ENCODE measurements around a stretch of chr5.

DNA sequence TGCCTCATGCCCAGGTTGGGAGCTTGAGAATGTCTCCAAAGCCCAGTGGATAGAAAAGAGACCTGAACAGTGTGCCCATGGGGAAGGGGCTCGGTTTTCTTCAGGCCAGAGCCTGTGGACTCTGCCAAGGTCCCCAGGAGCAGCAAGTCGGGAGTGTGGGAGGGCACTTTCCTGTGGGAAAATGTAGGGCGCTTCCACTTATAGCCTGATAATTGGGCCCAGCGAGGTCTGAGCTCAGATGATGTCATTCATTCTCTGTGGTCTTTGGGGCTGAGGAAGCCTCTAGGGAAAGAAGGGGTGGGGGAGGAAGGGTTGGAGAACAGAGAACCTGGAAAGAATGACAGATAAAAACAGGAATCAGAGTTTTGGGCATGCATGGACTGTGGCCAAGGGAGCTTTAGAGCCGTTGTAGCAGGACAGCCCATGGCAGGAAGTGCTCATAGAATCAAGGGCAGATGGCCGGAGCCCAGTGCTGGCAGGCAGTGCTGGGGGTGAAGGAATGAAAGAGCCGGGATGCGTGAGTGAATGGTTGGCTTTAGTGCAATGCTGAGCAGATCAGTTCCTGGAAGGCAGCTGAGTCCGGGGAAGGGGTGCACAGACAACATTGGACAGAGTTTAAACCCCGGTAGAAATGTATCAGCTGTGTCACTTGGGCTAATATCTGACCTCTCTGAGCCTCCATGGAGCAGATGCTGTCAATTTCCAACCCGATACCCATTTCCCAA, 42.6 kb upstream of the SH3PXD2B start:
- PRO-cap = no peak

DNA sequence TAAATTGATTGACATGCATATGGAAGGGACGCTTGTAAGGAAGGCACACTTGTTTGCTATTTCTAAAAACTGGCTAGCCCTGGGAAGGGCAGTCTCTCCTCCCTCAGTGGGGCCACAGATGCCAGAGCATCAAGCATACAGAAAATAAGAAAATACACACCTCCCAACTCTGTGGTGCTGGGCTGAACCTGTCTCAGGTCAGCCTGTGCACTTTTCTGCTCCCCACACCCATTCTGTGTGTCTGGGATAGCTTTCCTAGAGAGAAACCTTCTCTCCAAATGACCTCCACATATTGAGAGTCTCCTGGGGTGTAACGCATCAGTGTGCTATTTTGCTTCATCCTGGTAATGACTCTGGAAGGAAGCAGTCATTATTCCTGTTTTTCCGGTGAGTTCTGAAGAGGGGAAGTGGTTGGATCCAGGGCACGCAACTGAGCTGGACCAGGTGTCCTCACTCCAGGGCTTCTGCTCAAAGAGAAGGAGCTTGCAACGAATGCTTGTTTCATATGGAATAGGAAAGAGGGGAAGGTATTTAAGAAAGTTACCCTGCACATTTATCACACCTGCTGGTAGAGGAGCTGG, 73.2 kb upstream of the SH3PXD2B start:
- PRO-cap = no peak

DNA sequence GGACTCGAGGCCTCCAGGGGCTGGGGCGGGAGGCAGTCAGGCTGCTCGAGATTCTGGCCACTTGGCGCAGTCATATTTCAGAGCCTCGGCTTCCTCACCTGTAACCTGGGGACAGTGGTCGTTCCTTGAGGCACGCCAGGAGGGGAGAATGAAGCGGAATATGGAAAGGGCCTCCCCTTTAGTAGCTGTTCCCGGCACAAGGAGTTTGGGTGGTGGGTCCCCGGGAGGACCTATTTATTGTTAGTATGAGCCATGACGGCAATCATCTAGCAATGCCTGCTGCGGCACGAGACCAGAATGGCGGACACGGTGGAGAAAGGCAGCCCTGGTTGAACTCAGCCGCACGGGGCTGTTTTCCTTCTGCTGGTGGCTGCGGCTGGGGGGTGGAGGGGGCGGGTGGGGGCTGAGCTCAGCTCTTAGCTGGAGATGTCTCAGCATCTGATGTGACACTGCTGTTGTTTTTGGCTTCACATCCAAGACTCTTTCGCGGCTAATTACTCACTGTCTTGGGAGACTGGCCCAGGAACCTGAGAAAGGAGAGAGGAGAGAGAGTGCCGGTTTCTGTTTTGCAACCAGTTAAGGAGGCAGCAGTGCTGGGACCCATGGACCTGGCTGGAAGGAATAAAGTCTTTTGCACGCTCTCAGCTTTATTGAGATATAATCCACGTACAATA, 82.1 kb upstream of the NEURL1B start:
- PRO-cap = no peak

GRCh38 chr5:172652736-172653279, 11.7 kb downstream of the NEURL1B start:
- PRO-cap = no peak

GRCh38 chr5:172744125-172744572, 26.8 kb downstream of the DUSP1 start:
- PRO-cap = no peak

DNA sequence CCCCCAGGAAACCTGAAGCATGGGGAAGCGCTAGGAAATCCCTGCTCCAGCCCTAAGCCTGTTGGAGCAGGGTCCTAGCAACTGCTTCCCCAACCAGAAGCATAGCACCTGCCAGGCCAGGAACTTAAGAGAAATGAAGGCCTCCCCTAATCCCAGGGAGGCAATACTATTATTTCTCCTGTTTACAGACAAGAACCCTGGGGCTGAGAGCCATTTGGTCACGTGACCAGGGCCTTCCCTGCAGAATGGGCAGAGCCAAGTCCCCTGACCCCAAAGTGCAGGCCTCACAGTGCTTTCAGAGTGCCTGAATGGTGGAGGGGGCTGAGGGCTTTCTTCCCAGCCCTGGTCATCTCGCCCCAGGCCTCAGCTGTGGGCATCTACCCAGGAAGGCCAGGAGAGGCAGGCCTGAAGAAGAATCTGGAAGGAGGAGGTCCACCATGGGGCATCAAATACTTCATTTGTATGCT, 18.7 kb upstream of the DUSP1 start:
- PRO-cap = no peak

- PRO-cap = no peak
Measured at GRCh38 chr5:172798279-172799566, 27.7 kb upstream of the DUSP1 start.

GRCh38 chr5:172802460-172803057, 31.5 kb upstream of the ERGIC1 start:
- PRO-cap = no peak

DNA sequence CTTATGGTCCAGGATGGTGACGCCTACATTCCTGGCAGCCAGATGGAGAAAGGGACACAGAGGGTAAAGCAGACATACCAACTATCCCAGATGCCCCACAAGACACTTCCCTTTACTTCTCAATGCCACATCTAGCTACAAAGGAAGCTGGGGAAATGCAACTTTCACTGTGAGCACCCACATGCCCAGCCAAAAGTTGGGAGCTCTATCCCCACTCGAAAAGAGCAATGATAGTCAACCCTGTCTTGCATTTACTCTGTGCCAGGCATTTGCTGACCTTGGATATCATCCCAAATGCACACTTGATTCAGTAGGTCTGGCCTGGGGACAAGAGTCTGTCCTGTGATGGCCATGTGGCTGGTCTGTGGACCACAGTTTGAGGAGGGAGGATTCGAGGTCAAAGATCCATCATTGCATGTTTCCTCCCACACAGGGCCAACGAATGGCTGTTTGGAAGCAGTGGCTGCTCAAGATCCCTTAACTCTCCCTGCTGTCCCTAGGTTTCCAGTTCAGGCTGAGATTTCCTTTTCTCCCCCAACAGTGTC, 1.4 kb upstream of the ERGIC1 start:
- PRO-cap = no peak

- PRO-cap = no peak
Measured at GRCh38 chr5:172844945-172845748, 11.1 kb downstream of the ERGIC1 start.

DNA sequence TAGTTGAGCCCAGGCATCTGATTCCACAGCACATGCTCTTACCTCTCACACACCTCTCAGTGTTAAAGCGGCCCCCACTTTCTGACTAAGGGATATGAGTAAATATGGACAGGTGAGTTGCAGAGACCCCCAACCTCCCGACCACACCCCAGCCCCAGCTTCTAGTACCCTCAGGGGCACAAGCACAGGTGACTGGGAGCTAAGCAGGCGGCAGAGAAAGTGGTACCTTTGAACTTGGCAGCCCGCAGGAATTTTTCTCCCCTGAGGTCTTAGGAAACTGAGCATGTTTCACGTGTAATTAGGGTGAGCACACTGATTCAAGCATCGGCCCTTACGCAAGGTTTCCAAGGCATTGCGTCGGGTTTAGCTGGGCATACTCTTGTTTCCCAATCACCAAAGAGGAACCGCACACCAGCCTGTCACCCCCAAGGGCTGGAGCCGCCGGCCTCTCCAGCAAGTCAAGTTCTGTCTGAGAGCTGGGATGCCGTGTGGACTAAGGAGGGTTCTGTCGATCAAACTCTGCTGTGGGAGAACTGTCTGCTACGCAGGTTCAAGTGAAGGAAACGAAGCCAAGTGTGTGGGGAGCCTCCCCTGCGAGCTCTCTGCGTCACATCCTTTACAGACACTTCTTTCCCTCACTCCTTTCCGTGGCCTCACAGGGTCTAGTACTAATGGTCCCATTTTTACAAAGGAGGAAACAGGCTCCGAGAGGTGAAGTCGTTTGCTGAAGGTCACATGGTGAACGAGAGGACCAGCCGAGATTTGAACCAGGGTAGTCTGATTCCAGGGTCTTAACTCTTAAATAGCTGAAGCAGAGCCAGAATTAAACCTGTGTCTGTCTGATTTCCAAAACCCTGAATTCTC, 53.0 kb downstream of the ERGIC1 start:
- PRO-cap = no peak

DNA sequence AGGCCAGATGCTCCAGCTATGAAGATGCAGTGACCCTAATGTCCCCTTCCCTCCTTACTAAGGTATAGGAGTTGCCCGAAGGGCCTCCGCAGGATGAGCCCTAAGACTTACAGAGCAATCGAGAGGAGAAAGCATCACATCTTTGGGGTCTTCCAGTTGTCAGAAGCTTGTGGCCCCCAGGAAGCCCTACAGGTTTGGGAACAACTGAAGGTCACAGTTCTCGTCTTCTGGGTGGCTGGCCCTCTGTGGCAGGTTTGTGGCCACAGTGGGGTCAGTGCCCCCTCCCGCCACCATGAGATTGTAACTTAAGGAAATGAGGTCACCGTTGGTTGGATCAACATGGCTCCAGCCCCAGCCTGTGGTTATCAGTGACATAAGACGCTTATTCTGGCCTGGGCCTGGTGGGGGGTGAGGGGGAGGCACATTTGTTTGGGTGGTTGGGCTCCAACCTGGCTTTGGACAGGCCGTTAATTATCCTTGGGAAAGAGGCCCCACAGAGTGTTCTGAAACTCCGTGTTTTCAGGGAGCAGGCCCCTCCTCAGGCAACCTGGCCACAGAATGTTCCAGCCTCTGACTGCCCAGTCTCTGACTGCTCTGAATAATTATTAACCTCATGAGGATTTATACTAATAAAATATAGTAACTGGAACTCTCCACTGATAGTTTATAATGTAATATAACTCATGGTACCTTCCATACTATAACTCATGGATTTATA, 58.2 kb upstream of the RPL26L1 start:
- PRO-cap = no peak

DNA sequence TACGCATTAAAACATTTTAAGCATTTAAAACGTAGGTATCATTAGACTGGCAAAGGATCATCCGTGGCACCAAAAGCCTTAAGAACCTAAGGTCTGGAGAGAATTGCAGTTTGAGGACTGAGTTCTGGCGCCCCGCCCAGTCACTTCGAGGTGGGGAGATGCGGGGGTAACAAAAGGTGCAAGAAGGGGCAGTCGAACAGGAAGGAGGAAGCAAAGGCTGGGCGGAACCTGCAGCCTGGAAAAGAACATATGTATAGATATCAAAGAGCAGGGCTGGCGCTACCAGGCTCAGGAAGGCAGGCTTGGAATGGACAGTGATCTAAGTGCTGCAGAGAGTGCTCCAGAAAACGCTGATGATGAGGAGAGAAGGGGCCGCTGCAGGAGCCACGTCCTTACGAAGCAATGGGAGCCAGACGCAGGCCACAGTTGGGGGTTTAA, 40.9 kb upstream of the RPL26L1 start:
- PRO-cap = no peak

GRCh38 chr5:172932224-172933100, 26.8 kb upstream of the RPL26L1 start:
- PRO-cap = no peak

GRCh38 chr5:173029170-173029921, 26.8 kb upstream of the CREBRF start:
- PRO-cap = no peak

DNA sequence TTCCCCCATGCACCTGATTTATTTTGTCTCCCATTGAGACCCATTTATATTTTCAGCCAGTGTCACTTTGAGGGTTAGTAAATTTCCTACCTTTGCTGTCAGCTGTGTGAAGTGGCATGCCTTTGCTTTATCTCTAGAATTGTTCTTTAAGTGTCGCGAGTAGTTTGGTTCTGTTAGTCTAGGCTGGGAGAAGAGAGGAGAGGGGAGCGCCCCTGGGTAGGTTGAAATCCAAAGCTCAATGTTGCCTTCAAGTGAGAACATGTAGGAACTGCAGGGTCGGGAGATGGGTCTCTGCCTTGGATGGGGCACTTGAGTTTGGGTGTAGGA, 46.4 kb downstream of the STC2 start:
- PRO-cap = no peak

- PRO-cap = no peak
Measured at GRCh38 chr5:173303615-173304356, 24.4 kb downstream of the STC2 start.

- PRO-cap = no peak
Measured at GRCh38 chr5:173412248-173412867, 84.1 kb upstream of the STC2 start.

DNA sequence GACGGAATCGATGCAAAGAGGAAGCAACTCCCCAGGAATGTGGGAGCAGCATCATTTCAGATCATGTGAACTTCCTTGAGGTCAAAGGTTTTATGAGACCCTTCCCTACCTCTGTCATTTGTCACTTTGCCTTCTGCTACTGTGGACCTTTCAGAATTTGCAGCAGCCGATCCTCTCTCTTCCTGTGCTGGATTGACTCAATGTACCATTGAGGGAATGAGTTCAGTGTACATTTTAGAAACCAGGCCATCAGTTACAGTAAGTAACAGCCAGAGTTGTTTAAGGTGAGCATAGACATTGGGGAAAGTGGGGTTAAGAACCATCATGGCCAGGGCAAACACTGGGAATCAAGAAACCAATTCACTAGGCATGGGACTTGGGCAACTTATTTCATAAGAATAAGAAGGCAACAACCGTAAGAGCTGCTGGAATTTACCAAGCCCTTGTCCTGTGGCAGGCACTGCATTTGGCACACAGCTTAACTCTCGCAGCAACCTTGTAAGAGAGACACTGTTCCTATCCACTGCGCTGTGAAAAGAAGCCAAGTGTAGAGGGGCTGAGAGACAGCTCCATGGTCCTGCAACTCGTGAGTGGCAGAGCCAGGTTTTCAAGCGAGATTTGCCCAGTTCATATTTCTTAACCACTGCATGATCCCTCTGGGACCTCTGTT, 129.1 kb upstream of the STC2 start:
- PRO-cap = no peak

DNA sequence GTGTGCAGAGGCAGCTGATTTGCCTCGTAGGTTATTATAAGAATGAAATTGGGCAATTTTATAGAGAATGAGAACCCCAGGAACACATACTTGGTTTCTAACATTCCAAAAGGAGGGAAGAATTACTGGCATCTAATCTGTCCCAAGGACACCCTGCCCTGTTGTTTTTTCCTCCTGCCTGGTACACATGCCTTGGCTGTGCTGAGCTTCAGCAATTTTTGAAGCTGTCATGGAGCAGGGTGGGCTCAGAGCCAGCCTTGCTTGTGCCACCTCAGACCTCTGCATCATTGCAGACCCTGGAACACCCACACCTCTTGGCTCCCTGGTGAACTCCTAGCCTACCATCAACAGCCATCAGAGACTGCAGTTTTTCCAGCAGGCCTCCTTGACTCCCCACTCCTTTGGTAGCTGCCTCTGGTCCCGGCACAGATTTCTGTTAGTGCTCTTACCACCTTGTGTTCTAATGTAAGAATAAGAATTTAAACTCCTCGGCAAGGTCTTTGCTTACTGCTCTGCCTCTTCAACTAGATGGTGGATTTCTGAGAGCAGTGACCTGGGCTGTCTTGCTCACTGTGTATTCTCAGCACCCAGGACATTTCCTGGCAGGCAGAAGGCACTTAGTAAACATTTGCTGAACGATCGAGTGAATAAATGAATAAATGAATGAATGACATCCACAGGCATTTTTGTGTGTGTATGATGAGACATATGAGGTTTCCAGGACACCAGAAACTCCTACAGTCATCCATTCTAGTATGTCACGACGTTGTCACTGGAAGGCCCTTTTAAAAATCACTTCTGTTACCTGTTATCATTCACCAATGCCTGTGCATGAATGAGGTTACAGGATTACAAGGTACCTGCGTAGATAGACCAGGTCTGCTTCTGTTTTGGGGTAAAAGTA, 143.3 kb downstream of the BOD1 start:
- PRO-cap = no peak